ENCODE measurements around the genes SLC35F6, CGREF1, PRR30 and FNDC4.

GRCh38 chr2:26483838-26484460 lies 74.6 kb downstream of the OTOF start:
- PRO-cap, result no peak
CAGE:
- cytosol, long polyA minus RNA, result no peak
- cytosol, long polyA plus RNA, result no peak
- long polyA plus RNA, result no peak
- nucleus, long polyA minus RNA, result no peak
- nucleus, long polyA plus RNA, result no peak

DNA sequence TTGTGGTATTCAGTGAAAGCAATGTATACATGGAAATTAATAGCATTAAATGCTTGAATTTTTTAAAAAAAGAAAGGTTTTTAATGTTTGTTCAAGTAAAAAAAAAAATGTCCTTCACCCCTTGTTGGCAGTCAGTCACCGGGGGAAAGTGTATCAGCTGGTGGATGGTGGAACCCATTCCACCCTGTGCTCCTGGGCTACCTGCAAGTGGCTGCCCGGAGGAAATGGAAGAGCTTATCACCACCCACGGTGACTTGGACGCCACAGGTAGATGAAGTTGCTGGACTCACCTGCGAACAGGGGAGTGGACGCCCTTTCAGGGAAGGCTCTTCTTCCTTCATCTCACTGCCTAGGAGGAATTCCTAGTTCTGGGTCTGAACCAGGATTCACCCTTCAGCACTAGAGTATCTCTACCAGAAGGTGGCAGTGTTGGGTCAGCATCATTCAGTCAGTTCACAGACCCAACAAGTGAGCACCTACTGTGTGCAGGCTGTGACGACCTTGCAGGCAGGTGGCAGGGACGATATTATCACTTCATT lies 35.9 kb downstream of the CIB4 start:
- PRO-cap, result no peak
CAGE:
- cytosol, long polyA minus RNA, result no peak
- cytosol, long polyA plus RNA, result no peak
- long polyA plus RNA, result no peak
- nucleus, long polyA minus RNA, result no peak
- nucleus, long polyA plus RNA, result no peak

DNA sequence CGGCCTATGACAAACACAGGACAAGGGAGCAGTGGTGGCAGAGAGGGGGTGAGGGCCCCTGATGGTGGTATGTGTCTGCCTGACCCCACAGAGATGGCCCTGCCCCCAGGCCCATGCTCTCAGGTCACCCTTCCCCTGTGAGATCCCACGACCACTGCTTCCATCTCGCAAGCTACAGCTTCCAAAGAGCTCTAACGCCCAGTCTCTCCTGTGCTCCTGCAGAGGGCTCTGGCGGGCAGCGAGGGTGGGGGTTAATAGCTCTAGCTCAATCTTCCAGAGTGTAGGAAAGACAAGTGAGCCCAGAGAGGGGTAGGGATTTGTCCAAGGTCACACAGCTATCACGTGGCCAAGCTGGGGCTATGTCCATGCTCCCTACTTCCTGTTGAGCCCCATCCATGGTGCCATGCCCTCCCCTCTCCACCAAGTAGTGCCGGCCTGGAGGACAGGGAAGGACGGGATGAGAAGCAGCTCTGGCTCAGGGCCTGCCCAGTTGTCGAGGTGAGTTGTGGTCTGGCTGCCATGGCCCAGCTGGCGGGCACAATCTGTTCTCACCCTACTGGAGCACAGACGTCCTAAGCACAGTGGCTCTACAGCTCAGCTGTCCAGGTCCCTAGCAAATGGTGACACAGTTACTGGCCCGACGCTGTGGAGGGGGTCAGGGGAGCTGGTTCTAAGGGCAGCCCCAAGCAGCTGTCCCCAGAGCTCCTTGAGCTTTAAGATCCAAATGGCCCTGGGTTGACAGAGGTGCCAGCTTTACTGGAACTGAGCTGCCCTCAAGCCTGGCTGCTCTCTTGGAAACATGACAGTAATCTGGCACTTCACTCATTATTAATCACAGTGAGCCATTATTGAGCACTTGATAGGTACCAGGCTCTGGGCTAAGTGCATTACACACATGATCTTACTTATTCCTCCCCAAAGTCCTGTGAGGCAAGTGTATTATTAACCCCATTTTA lies 32.8 kb downstream of the KCNK3 start:
- PRO-cap, result no peak
CAGE:
- cytosol, long polyA minus RNA, result no peak
- cytosol, long polyA plus RNA, result no peak
- long polyA plus RNA, result no peak
- nucleus, long polyA minus RNA, result no peak
- nucleus, long polyA plus RNA, result no peak

DNA sequence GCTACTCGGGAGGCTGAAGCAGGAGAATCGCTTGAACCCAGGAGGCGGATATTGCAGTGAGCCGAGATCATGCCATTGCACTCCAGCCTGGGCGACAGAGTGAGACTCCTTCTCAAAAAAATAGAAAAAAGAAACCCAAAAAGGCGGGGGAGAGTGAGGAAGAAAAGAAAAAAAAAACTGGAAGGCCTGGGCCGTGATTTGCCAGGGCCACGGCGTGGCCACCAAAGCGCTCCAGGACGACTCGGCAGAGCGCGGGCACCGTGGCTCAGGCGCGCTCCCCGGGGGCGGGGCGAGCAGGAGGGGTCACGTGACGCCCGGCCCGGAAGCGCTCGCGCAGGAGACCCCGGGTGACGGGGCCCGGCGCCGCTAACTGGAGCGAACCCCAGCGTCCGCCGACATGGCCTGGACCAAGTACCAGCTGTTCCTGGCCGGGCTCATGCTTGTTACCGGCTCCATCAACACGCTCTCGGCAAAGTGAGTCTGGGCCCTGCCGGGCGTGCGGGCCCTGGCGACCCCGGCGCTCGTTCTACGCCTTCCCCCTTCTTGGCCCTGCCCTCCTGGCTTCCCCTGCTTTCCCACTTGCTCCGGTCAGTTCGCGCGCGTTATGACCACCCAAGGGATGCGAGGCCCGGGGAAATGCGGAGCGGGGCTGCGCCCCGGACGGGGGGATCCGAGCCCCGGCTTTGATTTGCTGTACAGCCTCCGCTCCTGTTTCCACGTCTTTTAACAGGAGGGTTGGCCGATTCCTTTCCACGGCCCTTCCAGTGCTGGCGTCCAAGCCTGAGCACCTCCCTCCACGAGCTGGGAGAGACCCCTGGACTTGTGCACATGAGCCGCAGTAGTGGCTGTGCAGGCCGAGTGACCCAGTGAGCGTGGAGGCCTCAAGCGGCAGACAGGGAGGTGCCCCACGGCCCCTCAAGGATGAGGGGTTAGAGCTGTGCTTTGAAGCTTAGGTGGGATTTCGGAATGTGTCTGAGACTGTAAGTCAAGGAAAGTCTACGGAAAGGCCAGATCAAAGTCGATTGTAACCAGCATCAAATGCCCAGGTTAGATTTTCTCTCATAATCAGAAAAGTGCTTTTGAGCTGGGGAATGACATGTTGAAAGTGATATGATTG lies at the start of gene SLC35F6:
Gene SLC35F6, plus strand, starts transcription at position 332 of the 1,117 bp plus-strand sequence.
- PRO-cap, result bidirectional peak, plus-strand start at position 336 of the sequence, minus-strand start at position 243 of the sequence; bidirectional peak, plus-strand start at position 591 of the sequence, minus-strand start at position 530 of the sequence; bidirectional peak, plus-strand start at position 857 of the sequence, minus-strand start at position 725 of the sequence
CAGE:
- cytosol, long polyA minus RNA, result start-site peak on the plus strand centred at position 358 of the sequence, 24 bp wide, 180 reads
- cytosol, long polyA plus RNA, result start-site peak on the plus strand centred at position 352 of the sequence, 43 bp wide, 226 and 318 reads in 2 replicates
- long polyA plus RNA, result start-site peak on the plus strand centred at position 356 of the sequence, 45 bp wide, 339 and 211 reads in 2 replicates
- nucleus, long polyA minus RNA, result no peak
- nucleus, long polyA plus RNA, result no peak

- PRO-cap, result no peak
CAGE:
- cytosol, long polyA minus RNA, result no peak
- cytosol, long polyA plus RNA, result no peak
- long polyA plus RNA, result no peak
- nucleus, long polyA minus RNA, result no peak
- nucleus, long polyA plus RNA, result no peak
These were observed 6.9 kb downstream of the CENPA start for GRCh38 chr2:26792604-26793379.

DNA sequence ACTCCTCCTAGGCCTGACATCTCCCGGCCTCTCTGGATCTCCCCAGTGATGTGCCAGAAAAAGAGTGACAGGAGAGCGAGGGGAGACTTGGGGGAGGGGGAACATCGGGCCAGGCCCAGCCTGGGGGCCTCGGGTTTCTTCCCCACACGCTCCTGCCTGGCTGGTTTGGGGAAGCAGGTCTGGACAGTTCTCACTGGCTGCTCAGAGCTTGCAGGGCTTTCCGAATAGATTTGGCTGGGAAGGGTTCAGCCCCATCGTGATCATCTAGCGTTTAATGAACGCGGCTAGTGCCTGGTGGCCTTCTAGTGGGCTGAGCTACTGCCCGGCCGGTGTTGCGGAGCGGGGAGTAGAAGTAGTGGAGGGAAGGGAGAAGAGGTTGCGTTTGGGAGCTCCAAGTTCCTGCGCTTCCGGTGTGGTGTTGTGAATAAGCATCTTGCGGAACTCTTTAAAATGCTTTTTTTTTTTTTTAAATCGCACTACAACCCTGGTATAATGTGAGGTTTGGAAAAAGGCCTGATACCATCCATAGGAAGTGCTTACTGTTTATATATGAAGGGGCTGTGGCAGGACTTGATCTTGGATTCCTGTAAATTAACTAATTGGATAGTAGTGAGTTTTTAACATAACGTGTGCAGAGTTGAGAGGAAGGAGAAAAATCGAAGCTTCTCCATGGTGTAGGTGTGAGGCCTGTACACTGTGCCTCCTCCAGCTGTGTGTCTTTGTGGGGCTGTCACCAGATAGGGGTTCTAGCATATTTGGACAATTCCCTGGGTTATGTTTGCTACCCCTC lies 924 bp downstream of the MAPRE3 start:
- PRO-cap, result no peak
CAGE:
- cytosol, long polyA minus RNA, result no peak
- cytosol, long polyA plus RNA, result no peak
- long polyA plus RNA, result no peak
- nucleus, long polyA minus RNA, result no peak
- nucleus, long polyA plus RNA, result no peak

GRCh38 chr2:26991609-26992178 lies 21.3 kb downstream of the MAPRE3 start:
- PRO-cap, result no peak
CAGE:
- cytosol, long polyA minus RNA, result no peak
- cytosol, long polyA plus RNA, result no peak
- long polyA plus RNA, result no peak
- nucleus, long polyA minus RNA, result no peak
- nucleus, long polyA plus RNA, result no peak

- PRO-cap, result no peak
CAGE:
- cytosol, long polyA minus RNA, result no peak
- cytosol, long polyA plus RNA, result start-site peak on the minus strand at chr2:27041110-27041198, 16 and 6 reads in 2 replicates
- long polyA plus RNA, result no peak
- nucleus, long polyA minus RNA, result no peak
- nucleus, long polyA plus RNA, result no peak
These were observed 8.3 kb downstream of the TMEM214 start for GRCh38 chr2:27041104-27041410.

- PRO-cap, result unidirectional peak, minus-strand start at chr2:27119085
CAGE:
- cytosol, long polyA minus RNA, result no peak
- cytosol, long polyA plus RNA, result no peak
- long polyA plus RNA, result no peak
- nucleus, long polyA minus RNA, result no peak
- nucleus, long polyA plus RNA, result no peak
These were observed at the start of gene CGREF1 for GRCh38 chr2:27118561-27119507. TSS of gene CGREF1 (minus strand) at chr2:27119128.

GRCh38 chr2:27139273-27139804 lies at the start of gene PRR30:
TSS of gene PRR30 (minus strand) at chr2:27139410.
- PRO-cap, result no peak
CAGE:
- cytosol, long polyA minus RNA, result no peak
- cytosol, long polyA plus RNA, result no peak
- long polyA plus RNA, result no peak
- nucleus, long polyA minus RNA, result no peak
- nucleus, long polyA plus RNA, result no peak

DNA sequence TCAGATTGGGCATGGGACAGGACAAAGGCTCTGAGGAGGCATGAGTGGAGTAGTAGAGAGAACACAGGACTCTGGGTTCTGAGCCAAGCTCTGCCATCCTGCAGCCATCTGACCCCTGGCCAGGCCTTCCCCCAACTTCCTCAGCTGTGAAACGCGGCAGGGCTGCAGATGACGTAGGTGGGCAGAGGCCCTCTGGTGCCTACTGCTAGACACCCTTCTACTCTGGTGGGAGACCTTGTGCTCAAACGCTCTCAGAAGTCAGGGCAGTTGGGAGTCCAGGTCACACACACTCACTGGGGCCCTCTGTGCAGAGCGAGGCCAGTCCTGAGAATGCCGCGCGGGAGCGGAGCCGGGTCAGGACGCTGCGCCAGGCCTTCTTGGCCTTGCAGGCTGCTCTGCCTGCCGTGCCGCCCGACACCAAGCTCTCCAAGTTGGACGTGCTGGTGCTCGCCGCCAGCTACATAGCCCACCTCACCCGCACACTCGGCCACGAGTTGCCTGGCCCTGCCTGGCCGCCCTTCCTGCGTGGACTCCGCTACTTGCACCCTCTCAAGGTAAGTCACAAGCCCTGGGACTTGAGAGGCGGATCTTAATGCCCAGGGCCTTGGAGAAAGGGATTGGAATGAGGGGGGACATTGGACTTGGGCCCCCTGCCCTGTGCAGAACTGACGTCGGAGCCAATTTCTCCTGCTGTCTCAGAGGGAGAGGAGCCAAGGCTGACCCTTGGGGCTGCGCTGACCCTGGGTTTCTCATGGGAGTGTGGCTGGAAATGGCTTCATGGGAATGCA lies 1.2 kb downstream of the TCF23 start:
- PRO-cap, result no peak
CAGE:
- cytosol, long polyA minus RNA, result no peak
- cytosol, long polyA plus RNA, result no peak
- long polyA plus RNA, result no peak
- nucleus, long polyA minus RNA, result no peak
- nucleus, long polyA plus RNA, result no peak

GRCh38 chr2:27171379-27172055 lies 22.7 kb downstream of the TCF23 start:
- PRO-cap, result no peak
CAGE:
- cytosol, long polyA minus RNA, result no peak
- cytosol, long polyA plus RNA, result no peak
- long polyA plus RNA, result no peak
- nucleus, long polyA minus RNA, result no peak
- nucleus, long polyA plus RNA, result no peak

- PRO-cap, result bidirectional peak, plus-strand start at chr2:27371278, minus-strand start at chr2:27371065
CAGE:
- cytosol, long polyA minus RNA, result no peak
- cytosol, long polyA plus RNA, result no peak
- long polyA plus RNA, result no peak
- nucleus, long polyA minus RNA, result no peak
- nucleus, long polyA plus RNA, result no peak
These were observed 722 bp downstream of the SNX17 start for GRCh38 chr2:27370800-27371876.

DNA sequence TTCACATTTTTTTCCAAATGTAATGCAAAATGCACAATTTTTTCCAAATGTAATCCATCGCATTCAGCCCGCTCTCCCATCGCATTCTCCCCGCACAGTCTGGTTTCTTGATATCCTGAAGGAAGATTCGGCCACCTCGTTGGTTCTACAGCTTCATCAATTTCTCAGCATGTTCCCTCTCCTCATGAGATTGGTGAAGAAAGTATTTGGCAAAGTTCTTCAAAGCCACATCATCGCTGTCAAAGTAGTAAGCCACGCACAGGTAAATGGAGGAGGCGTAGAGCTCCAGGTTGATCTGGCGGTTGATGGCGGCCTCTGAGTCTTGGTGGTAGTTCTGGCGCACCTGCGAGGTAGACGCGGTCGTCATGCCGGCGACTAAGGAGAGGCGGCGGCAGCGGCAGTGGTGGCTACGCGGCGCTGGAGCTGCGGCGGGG lies 12.5 kb upstream of the ZNF513 start:
- PRO-cap, result no peak
CAGE:
- cytosol, long polyA minus RNA, result no peak
- cytosol, long polyA plus RNA, result no peak
- long polyA plus RNA, result no peak
- nucleus, long polyA minus RNA, result no peak
- nucleus, long polyA plus RNA, result no peak

- PRO-cap, result no peak
CAGE:
- cytosol, long polyA minus RNA, result no peak
- cytosol, long polyA plus RNA, result no peak
- long polyA plus RNA, result no peak
- nucleus, long polyA minus RNA, result no peak
- nucleus, long polyA plus RNA, result no peak
These were observed 913 bp downstream of the FNDC4 start for GRCh38 chr2:27493918-27494655.

DNA sequence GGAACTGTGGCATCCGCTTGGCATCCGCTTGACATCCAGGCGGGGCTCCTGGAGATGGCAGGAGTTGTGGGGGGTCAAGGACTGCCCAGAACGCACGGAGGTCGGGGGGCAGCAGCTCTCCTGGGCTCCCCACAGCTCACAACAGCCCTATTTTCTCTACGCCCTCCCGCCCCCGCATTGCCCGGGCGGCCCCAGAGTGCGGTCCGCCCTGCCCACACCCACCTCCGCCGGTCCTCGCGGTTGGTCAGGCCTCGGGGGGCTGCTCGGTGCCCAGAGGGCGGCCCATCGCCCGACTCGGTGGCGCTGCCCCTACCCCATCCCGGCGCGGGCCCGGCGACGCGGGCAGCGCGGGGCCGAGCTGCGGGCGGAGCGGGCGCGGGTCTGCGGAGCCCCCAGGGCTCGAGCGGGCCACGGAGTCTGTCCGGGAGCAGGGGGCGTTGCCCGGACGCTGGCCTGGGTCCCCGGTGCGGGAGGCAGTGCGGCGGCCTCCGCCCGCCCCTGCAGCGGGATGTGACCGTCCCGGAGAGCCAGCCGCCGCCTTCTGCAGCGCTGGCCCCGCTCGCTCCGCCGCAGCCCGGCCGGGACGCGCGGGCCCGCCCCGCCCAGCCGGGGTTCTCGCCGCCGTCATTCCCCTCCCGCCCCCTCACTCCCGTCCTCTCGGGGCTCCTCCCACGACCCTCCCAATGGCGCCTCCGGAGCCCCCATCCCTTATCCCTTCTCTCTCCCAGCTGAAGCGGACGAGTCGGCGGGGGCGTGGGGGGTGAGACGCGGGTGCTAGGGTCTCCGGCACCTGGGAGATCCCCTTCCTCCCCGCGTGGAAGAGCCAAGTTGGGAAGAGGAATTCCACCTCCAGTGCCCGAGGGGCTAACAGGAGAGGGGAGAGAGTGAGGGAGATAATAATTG lies at the start of gene FNDC4:
Gene FNDC4, minus strand, starts transcription at position 545 of the 903 bp plus-strand sequence.
- PRO-cap, result unidirectional peak, plus-strand start at position 317 of the sequence; bidirectional peak, plus-strand start at position 476 of the sequence, minus-strand start at position 543 of the sequence
CAGE:
- cytosol, long polyA minus RNA, result no peak
- cytosol, long polyA plus RNA, result no peak
- long polyA plus RNA, result start-site peak on the minus strand centred at position 189 of the sequence, 92 bp wide, 13 and 17 reads in 2 replicates; start-site peak on the minus strand centred at position 586 of the sequence, 95 bp wide, 131 and 67 reads in 2 replicates
- nucleus, long polyA minus RNA, result start-site peak on the minus strand centred at position 562 of the sequence, 47 bp wide, 7 reads
- nucleus, long polyA plus RNA, result no peak

DNA sequence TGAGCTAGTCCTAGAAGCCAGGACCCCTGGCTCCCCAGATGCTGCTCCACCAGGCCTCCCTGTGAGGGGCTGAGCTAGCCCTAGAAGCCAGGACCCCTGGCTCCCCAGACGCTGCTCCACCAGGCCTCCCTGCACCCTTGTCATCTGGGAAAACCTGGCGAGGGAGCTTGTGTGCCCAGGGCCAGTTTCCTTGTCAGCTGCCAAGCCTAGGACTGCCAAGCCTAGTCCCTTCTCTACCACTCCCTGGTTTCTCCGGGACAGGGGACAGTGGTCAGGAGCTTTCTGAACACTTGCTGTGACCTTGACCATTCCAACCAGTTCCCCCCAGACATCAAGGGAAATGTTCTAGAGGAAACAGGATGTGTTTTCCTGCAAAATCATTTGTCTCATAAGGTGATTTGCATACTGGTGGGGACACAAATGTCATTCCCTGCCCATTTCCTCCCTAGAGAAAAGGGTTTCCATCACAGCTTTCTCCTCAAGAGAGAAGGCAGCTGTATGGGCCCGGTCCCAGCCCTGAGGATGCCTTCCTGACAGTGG lies 41.2 kb upstream of the MRPL33 start:
- PRO-cap, result no peak
CAGE:
- cytosol, long polyA minus RNA, result no peak
- cytosol, long polyA plus RNA, result no peak
- long polyA plus RNA, result no peak
- nucleus, long polyA minus RNA, result no peak
- nucleus, long polyA plus RNA, result no peak

GRCh38 chr2:27890919-27891437 lies 449 bp downstream of the BABAM2 start:
- PRO-cap, result bidirectional peak, plus-strand start at chr2:27891247, minus-strand start at chr2:27890971
CAGE:
- cytosol, long polyA minus RNA, result no peak
- cytosol, long polyA plus RNA, result no peak
- long polyA plus RNA, result no peak
- nucleus, long polyA minus RNA, result no peak
- nucleus, long polyA plus RNA, result no peak

GRCh38 chr2:27901116-27901932 lies 10.8 kb downstream of the BABAM2 start:
- PRO-cap, result no peak
CAGE:
- cytosol, long polyA minus RNA, result no peak
- cytosol, long polyA plus RNA, result no peak
- long polyA plus RNA, result no peak
- nucleus, long polyA minus RNA, result no peak
- nucleus, long polyA plus RNA, result no peak

GRCh38 chr2:28185138-28185622 lies 207.5 kb upstream of the FOSL2 start:
- PRO-cap, result no peak
CAGE:
- cytosol, long polyA minus RNA, result no peak
- cytosol, long polyA plus RNA, result no peak
- long polyA plus RNA, result no peak
- nucleus, long polyA minus RNA, result no peak
- nucleus, long polyA plus RNA, result no peak